Smooth muscle cell (in vitro differentiated cells): ENCODE measurements around a stretch of chr19.

GRCh38 chr19:1032048-1032937, 5.9 kb downstream of the CNN2 start:
- RAMPAGE, long total RNA = no peak

DNA sequence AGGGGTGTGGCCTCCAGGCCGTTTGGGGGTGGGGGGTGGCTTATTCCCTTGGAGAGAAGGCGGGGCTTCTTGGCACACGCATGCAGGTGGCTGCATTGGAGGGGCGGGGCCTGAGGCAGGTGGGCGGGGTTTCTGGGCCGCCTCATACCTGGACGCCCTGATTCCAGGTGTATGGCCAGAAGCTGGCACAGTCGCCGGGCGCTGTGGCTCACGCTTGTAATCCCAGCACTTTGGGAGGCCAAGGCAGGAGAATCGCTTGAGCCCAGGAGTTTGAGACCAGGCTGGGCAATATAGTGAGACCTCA, 7.8 kb downstream of the ABCA7 start:
- RAMPAGE, long total RNA = no peak

GRCh38 chr19:1069047-1069536, 2.1 kb downstream of the ARHGAP45 start:
- RAMPAGE, long total RNA = no peak

GRCh38 chr19:1079177-1080569, 12.7 kb downstream of the ARHGAP45 start:
- RAMPAGE, long total RNA = no peak

DNA sequence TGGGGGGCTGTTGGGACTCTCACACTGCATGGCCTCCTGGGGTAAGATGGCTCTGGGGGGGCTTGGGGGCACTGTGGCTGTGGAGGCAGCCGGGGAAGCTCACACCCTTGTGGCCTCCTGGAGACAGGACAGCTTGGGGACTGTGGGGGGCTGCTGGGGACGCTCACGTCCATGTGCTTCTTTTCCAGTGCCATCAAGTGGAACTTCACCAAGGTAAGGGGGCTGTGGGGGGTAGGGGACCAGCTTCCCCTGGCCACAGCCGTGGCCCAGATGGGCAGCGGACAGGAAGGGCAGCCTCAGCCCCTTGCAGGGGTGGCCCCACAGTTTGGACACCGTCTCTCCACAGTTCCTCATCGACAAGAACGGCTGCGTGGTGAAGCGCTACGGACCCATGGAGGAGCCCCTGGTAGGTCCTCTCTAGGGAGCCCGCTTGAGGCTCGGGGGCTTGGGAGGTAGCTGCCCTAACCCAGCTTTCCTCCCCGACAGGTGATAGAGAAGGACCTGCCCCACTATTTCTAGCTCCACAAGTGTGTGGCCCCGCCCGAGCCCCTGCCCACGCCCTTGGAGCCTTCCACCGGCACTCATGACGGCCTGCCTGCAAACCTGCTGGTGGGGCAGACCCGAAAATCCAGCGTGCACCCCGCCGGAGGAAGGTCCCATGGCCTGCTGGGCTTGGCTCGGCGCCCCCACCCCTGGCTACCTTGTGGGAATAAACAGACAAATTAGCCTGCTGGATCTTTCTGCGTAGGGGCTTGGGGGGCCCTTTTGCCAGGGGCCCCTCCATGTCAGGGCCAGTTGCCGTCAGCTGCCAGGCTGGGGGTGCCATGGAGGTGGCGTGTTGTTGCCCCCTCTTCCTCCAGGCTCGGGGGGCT, 2.5 kb downstream of the GPX4 start:
- RAMPAGE, long total RNA = no peak

DNA sequence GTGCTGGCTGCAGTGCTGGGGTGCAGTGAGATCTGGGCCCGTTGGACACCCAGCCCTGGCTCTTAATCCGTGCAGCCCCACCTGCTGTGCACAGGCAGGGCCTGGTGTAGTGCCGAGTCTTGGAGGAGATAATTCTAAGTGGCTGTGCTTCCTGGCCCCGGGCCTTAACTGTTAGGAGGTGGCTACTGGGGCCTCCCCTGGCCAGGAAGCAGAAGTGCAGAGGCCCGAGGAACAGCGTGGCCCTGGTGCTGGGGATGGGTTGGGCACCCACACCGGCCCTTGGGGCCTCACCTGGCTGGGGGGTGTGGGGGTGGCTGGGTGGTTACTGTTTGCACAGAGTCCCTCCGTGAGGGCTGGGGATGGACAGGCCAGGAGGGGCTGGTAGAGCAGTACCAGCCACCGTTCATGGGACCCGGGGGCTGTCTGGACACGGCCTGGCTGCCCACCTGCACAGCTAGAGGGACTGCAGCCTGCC, 3.2 kb downstream of the GPX4 start:
- RAMPAGE, long total RNA = no peak

GRCh38 chr19:1109077-1110115, 5.6 kb downstream of the GPX4 start:
- RAMPAGE, long total RNA = no peak

DNA sequence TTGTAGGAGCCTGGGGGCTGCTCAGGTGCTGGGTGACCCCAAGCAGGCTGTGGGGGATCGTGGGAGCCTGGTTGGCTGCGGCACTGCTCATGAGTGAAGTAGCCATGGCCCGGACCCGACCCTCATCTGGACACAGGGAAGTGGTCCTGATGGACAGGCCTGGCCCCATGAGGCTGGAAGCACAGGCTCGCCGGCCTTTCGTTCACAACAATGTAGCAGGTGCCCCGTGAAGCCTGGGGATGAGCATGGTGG, 6.2 kb downstream of the GPX4 start:
- RAMPAGE, long total RNA = no peak

DNA sequence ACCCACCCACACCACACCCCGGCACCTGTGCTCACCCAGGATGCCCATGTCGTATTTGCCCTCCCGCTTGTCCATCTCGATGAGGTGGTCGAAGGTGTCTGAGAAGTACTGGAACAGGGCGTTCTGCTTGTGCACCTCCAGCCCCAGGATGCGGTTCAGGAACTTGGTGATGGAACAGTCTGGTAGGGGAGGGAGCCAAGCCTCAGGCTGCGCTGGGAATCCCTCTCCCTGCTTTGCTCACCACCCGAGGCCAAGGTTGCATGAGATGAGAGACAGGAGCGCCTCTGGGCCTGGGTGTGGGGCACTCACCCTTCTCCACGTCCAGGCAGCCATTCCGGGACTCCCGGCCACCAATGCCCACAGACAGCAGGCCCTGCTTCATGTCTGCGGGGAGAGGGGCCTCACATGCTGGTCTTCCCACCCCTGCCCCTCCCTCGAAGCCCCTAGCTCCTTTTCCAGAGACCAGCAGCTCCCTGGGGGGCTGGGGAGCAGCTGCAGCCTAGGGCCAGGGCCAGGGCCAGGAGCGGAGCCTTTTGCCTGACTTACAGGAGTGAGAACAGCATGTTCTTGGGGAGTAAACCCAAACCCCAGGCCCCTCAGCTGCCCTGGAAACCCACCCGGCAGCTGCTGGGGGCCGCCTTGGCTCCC, 7.0 kb downstream of the GPX4 start:
- RAMPAGE, long total RNA = no peak

- RAMPAGE, long total RNA = no peak
Measured at GRCh38 chr19:1150785-1151335, 23.2 kb downstream of the SBNO2 start.

DNA sequence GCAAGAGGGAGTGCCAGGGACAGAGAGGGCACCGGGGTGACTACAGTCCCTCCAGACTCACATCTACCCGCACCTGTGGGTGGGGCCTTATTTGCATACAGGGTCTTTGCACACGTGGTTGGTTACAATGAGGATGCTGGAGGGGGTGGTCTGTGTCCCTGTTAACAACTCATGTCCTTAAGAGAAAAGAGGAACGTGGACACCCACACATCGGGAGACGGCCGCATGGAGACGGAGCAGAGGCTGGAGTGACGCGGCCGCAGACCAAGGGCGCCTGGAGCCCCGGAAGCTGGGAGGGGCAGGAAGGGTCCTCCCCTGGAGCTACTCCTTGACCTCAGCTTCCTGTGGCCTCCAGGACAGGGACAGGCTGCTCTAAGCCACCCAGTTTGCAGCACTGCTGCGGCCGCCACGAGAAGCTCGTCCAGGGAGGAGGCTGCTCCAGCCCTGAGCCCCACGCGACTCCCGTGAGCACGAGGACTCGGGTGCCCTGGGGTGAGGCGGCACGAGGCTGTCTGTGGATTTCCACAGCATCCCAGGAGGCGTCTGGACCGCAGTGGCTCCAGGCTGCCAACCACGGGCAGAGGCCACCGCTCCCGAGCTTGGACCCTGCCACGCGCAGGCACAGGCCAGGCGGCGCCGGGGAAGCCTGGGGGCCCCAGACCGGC, 10.9 kb downstream of the SBNO2 start:
- RAMPAGE, long total RNA = no peak

DNA sequence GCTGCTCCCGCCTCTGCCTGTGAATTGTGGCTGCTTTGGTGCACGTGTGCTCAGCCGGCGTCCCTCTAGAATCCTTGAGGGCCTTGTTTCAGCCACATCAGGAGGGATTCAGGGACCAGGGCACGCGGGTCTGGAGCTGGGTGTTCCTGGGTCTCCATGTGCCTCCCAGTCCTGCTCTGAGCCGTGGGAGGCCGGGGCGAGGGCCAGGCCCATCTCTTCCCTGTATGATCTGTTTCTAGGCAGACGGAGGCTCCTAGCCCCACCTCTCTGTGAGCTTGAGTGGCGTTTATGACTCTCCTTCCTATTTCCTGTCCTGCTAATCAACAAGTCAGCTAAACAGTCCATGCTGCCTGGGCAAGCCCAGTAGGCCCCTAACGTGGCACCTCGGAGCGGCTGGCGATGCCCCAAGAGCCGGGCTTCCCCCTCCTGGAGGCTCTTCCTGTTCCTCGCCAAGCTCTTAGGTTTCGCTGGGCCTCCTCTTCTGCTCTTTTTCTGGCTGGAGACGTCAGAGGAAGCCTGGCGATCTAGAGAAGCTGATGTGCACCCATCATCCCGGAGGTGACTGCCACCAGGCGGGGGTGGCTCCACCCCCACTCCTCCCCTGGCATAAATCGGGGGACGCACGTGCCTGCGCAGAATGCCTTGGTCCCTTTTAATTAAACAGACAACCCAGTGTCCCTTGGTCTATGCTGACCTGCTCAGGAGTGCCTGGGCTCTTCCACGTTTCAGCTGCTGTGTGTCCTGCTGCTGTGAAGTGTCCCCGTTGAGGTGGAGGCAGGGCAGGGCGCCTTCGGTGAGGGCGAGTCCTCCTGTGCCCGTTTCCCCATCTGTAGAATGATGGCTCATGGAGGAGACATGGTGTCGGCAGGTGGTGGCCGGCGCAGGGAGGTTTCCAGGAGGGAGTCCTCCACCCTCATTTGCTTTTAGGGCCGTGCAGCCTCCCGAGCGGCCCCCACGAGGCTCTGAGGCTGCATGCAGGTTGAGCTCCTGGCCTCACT, 8.4 kb downstream of the STK11 start:
- RAMPAGE, long total RNA = no peak

DNA sequence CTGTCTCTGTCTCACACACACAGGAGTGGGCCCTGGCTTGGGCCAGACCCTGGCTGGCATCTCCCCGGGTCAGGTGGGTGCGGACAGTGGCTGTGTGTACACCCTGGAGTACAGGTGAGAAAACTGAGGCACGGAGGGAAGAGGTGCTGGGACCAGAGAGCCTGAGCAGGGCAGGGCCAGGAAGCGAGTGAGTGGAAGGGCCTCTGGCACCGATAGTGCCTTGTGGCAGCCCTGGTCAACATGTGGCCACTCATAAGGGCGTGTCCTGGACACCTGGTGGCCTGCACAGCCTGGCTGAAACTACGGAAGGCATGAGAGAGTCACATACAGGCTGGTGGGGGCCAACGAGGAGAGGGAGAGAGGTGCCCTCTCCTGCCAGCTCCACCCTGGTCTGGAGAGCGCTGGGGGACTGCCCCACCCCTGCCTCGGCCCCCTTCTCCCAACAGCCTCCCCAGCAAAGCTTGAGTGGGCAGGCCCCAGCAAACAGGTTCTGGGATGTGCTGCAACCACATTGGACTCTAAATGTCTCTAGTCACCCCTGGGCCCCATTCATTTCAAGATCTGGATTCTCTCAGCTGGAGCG, 6.0 kb downstream of the CBARP start:
- RAMPAGE, long total RNA = no peak

- RAMPAGE, long total RNA = no peak
Measured at GRCh38 chr19:1235958-1236586, 1.7 kb downstream of the CBARP start.

GRCh38 chr19:1251354-1251695, 2.9 kb downstream of the MIDN start:
- RAMPAGE, long total RNA = no peak

DNA sequence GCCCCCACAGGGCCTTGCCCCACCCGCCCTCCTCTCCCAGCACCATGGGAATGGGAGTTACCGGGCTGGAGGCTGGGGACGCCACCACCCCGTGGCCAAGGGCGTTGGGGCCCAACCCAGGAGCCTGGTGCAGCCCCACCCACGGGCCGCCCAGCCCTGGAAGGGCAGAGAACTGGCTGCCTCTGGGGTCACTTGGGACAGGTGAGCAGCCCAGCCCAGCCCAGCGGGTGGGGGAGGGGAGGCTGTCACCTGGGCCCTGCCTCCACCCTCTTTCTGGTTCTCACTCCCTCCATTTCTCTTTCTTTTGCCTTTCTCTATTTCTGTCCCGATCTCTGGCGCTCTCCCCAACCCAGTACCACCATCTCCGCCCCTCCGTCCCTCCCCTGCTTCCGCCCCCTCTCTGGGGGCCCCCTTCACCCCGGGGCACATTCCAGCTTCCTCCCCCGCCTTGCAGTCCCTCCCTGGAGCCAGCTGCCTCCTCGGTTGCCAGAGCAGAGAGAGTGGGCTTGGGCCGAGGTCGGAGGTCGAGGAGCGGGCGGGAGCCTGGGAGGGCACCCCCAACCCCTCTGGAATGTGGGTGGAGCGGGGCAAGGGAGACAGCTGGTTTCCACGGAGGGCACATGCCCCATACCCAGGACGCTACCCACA, 6.7 kb upstream of the CIRBP start:
- RAMPAGE, long total RNA = no peak

DNA sequence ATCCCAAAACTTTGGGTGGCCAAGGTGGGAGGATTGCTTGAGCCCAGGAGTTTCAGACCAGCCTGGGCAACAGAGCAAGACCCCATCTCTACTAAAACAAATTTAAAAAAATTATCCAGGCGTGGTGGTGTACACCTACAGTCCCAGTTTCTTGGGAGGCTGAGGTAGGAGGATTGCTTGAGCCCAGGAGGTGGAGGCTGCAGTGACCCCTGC, 1.3 kb downstream of the CIRBP start:
- RAMPAGE, long total RNA = no peak

DNA sequence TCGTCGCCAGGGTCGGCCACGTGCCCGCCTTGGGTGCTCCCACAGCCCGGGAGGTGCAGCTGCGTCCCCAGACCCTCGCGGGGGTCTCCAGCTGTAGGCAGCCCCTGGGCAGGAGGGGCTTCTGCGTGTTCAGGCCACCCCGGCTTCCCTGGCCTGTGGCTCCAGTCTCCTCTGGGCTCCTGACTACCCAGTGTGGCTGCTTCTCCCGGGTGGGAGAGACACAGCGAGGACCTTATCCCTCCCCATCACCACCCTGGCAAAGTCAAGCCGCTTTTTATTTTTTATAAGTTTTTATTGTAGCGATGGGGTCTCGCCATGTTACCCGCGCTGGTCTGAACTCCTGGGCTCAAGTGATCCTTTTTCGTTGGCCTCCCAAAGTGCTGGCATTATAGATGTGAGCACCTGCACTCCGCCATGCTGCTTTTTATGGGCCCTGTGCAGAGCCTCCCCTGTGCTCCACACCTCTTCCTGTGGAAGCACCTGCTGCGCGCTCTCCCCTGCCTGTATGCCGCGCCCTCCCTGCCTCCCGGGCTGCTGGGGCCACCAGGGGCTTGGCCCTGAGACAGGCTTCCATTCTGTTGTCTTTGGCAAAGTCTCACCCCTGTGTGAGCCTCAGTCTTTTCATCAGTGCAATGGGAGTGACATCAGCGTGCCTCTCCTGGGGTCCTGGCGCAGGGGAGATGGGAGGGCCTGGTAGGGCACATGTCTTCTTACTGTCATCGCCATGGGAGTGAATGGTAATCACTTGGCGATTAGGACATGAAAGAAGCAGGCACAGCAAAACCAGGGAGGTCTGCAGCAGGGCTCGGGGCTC, 1.2 kb downstream of the FAM174C start:
- RAMPAGE, long total RNA = no peak

GRCh38 chr19:1291749-1292193, 6.1 kb downstream of the EFNA2 start:
- RAMPAGE, long total RNA = no peak

DNA sequence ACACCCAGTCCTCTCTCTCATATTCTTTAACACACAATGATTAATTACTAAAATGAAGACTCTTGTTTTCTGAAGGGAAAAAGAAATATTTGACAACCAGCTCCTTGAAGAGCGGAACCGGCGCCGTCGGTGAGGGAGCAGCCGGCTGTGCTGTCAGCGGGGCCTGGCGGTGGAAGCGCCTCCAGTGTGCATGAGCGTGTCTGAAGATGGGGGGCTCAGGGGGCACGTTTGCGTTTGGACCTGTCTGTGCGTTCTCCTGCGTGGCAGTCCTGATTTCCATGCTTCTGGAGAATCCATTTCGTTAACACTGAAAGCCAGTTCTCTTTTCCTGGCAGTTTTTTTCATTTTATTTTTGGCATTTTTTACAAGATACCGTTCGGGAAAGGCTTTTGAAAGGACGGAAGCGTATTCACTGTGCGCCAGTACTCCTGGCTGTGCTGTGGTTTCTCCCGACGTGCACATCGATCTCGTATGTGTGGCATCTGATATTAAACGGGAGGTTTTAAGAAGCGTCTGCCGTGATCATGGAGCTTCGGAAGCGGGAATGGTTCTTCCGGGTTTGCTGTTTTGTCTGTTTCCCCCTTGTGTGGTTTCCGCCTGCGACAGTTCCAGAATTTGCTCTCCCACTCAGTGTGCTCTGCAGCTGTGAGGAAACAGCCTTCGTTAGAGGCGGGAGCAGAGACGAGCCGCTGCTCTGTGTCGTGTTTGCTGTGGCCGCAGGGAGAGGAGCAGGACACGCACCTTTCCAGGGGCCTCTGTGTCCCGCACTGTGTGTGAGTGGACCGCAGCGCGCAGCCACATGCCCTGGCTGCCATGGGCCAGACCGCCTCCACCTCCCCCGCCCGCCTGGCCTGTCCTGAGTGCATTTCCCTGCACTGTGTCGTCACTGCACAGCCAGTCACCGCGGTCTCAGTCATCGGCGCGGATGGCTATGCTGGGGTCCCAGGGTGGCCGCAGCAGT, 7.0 kb upstream of the NDUFS7 start:
- RAMPAGE, long total RNA = no peak